Colic lymph node (tissue), 1 donor: ENCODE results near the genes PSIP1, SH3GL2, HAUS6, RPS6, IFNA21, IFNA2 and IFNA1.

GRCh38 chr9:15469106-15469591 is 41.6 kb downstream of the PSIP1 start:
- PRO-cap: no peak

DNA sequence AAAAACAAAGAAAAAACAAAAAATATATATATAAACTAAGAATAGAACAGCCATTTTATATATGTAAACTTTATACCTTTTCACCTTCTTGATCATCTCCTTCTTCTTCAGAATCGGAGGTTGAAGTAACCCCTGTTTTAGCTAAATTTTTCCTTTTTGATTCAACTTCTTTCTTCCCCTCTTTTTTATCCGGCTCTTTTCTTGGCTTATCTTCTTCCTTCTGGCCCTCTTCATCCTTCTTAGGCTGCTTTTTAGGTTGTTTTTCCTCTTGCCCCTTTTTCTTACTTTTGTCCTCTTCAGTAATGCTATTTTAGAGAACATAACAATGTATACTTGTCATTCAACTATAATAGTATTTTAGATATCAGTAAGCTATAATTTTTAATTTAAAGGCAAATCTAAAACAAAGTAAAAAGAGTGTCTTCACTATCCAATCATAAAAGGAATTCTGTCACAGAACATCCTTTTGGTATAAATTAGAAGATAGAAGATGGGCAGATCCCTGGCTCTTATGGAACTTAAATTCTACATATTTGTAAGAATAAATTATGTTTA is 36.8 kb downstream of the PSIP1 start:
- PRO-cap: no peak

GRCh38 chr9:15485628-15486266 is 25.0 kb downstream of the PSIP1 start:
- PRO-cap: no peak

DNA sequence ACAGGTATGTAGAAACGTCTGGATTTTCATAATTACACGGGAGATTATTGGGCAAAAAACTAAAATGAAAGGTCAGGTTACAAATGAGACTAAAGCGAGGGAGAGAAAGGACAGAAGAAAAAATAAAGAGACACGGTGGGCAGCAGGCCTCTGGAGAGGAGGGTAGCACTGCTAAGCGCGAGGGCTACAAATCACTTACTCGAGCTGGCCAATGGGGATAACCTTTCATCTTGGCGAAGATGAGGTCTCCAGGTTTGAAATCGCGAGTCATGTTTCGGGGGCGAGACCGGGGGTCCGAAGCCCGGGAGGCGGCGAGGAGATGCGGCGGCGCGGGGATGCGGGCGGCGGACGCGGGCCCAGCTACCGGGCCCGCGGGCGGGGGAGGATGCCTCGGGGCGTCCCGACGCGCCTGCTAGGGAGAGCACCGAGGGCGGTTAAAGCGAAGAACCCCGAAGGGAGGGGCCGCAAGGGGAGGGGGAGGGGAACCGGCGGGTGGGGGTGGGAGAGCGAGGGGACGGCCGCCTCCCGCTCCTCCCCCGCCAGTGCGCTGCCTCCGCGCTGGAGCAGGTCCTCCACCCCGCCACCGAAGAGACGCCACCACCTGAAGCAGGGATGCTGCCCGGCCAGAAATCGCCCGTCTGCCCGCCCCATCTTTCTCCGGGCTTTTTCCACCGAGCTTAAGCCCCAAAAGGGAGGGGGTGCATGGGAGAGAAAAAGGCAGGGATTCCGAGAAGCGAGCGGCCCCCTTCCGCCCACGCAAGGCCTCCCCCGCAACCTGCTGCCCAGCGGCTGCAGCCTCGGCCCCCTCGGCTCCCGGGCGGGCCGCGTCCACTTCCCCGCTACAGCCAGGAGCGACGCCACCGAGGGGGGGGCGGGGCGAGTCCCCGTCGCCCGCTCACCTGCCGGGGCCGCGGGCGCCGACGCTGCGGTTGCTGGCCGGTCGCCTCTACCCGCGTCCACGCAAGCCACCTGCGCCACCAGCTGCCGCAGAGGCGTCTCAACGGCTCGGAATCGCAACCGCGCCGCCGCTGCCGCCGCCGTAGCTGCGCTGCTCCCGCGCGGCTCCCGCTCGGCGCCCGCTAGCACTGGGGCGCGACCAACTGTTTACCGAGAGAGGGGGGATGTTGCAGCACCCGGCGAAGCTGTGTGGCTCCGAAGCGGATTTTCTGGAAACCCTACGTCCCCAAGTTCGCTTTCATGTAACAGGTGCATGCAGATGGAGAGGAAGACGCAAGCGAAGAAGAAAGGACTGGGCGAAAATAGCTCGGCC is at the start of gene PSIP1:
Gene PSIP1, minus strand, starts transcription at position 1,053 of the 1,270 bp plus-strand sequence.
- PRO-cap: unidirectional peak, plus-strand start at position 542 of the sequence; bidirectional peak, plus-strand start outside the sequence, minus-strand start at position 1,045 of the sequence

DNA sequence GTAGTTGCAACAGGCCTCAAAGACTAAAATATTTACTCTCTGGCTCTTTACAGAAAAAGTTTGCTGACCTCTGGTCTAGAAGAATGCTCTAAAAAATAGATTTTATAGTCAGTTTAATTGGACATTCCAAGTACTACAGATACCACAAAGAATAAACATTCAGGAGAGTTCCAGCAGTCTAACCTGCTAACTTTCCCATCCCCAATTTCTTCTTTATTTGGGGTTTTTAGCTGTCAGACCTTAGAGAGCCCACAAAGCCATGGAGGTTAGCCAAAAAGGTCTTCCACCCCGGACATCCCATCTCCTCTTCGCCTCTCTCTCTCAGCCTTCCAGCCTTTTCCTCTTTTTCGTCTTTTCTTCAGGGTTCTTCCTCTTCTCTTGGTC is 588.0 kb downstream of the BNC2 start:
- PRO-cap: no peak

GRCh38 chr9:16571235-16571654 is 299.2 kb downstream of the BNC2 start:
- PRO-cap: no peak

DNA sequence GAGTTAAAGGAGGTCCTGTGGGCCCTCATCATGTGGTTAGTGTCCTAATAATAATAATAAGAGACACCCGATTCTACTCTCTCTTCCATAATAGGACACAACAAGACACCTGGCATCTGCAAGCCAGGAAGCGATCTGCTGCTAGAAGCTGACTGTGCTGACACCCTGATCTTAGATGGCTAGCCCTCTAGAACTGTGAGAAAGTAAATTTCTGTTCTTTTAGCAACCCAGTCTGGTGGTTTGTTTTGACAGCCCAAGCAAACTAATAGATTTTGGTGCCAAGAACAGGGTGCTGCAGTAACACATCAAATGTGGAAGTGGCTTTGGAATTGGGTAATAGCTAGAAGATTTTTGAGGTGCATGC is 153.6 kb upstream of the SH3GL2 start:
- PRO-cap: no peak

DNA sequence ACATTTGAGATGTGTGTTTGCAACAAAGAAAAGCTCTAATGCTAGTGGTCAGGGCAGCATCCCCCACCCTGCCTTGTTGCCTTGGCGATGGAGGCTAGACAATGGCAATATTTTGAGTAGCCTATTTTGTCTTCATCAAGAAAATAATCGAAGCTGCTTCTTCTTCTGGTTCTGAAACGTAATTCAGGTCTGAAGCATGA is 58.2 kb upstream of the SH3GL2 start:
- PRO-cap: no peak

DNA sequence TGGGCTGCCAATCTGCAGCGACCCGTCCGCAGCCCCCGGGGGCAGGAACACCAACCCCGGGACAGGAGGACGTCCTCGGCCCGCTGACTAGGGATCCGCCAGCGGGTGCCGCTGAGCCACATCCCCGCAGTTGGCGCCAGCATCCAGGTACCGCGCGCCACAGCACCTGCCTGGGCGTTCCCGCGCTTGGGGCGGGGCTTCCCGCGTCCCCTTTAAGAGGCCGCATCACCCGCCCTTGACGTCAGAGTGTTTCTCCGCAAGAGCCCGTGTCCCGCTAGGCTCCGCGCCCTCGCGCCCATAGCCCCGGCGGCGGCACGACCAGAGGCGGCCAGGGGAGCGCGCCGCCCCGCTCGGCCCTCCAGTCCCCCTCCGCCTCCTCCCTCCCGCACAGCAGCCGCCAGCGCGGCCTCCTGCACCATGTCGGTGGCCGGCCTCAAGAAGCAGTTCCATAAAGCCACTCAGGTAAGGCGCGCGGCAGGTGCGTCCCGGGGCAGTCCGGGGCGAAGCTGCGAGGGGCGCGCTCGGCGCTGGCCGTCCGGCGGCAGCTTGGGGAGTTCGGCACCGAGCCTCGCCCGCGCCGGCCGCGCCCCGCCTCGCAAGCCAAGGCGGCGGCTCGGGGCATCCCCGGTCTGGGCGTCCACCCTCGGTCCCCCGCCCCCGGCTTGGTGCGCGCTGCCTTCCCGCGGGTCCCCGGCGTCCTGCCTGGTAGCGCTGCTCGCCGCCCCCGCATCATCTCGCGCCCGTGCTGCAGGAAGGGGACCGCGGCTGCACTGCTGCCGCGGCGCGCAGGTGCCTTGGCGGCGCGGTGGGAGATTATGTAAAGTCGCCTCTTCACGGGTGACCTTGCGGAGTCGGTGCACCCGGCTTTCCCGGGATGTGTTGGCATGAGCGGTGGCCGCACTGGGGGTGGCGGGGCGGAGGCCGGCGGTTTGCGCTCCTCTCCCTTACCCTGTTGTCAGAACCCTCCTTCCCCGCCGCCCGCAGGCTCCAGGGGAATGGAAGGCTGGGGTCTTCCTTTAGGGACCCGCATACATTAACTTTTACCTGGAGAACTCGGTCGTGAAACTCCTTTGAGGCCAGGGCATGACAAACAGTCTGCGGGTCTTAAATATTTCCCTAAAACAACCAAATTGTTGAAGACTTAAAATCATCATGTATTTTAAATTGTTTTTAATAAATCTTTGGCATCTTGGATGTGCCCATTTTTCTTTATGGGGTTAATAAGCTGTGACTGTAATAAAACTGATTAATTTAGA is at the start of gene SH3GL2:
Gene SH3GL2, plus strand, starts transcription at position 241 of the 1,256 bp plus-strand sequence.
- PRO-cap: no peak

DNA sequence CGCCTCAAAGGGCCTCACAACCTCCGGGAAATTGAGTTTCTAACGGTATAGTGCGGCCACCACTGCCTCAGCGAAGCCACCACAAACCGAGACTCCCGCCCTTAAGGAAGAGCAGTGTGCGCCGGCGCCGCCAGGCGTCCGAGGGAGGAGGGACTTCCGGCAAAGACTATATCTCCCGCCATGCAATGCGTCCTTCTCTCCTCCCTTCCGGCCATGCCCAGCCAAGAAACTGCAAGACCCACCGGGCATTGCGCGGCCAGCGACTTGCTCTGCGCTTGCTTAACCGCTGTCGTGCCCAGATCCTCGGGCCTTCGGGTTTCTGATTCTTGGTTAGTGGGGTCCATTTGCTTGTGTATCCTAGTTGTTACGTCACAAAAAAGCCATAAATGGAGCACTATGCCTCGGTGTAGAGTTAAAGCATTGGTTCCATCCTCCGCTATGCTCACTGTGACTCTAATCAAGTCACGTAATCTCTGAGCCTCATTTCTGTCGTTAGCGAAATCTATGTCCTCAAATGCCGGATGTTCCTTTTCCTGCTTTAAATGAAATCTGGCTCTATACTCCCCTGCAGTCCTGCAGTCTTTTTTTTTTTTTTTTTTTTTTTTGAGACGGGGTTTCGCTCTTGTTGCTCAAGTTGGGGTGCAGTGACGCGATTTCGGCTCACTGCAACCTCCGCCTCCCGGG is at the start of gene HAUS6:
Gene HAUS6, minus strand, starts transcription at position 106 of the 684 bp plus-strand sequence.
- PRO-cap: bidirectional peak, plus-strand start at position 282 of the sequence, minus-strand start at position 103 of the sequence; unidirectional peak, minus-strand start at position 540 of the sequence

GRCh38 chr9:19120708-19121239 is 6.5 kb downstream of the PLIN2 start:
- PRO-cap: no peak

DNA sequence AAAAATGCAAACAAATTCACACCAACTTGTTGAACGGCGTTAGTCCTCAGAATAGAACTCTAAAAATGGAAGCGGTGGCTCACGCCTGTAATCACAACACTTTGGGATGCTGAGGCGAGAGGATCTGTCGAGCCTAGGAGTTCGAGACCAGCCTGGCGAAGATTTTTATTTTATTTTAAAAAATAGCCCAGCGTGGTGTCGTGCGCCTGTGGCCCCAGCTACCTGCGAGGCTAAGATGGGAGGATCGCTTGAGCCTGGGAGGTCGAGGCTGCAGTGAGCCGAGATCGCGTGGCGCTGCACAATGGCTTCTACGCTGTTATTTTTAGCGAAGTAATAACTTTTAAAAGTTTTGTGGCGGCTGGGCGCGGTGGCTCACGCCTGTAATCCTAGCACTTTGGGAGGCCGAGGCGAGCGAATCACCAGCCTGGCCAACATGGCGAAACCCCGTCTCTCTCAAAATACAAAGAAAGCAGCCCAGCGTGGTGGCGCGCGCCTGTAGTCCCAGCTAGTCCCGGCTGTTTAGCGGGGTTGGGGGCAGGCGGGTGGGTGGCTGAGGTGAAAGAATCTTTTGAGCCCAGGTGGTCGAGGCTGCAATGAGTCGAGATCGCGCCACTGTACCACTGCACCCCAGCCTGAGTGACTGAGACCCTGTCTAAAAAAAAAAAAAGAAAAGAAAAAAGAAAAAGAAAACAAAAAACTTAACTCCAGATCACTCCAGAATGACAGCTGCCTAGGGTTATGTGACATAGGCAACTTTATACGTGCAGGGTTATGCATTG is 794 bp upstream of the PLIN2 start:
- PRO-cap: bidirectional peak, plus-strand start at position 707 of the sequence, minus-strand start at position 521 of the sequence

DNA sequence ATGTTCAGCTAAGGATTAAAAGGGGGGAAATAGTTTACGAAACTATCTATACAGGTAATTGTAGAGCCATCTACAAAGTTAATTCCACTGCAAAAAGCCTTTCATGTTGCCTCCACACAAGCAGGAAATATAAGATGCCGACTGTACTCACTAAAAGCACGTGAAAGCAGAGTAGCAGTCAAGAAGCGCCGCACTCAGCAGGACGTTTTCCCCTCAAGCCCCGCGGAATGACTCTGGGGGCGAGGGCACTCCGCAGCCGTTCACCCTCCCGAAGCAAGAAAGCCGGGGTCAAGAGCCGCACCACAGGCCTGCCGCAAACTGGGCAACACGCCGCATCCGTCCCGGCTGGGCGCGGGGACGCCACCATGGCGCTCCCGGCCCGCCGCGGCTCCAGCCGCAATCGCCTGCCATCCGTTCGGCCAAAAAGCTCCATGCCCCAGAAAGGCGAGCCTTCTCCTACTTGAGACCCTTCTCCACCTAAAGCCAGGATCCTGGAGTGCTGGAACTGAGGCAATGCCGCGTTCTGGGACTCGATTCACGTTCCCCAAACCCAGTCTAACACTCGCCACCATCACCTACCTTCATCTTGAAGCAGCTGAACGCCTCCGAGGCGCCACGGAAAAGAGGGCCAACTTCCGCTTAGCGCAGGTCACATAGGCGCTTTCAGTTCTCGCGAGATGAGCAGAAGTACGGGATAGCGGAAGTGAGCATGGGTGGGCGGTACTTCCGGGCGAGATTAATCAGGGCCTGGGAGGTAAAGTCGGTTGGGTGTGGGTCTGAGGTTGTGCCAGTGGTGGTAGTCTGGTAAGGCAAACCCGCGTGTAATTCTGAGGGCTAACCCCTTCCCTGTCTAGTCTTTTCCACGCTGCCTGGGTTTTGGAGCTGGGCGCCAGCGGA is at the start of gene RPS6:
Gene RPS6, minus strand, starts transcription at position 626 of the 897 bp plus-strand sequence.
- PRO-cap: unidirectional peak, plus-strand start at position 169 of the sequence; bidirectional peak, plus-strand start at position 743 of the sequence, minus-strand start at position 626 of the sequence

DNA sequence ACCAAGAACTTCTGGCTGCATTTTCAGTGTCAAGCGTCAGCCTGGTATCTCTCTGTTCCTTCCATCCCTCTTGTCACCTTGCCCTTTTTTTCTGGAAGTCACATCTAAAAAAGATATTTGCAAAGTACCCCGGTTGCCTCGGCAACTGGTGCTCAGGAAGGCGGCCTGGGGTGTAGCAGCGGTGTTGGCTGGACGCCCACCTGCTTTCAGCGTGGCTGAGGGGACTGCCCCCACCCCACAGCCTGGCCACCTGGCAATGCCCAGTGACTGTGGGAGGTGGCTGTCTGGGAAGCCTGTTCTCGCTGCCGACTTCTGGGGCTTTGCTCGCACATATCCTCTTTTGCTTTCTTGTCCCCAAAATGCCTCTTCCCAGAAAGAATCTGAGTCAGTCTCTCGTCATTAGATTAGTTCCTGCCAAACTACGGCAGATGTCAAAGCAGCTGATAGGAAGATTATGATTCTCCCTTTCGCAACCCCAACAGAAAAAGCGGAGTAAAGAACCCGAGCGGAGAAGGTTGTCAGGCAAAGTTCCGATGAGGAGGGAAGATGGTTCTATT is 84.6 kb downstream of the ACER2 start:
- PRO-cap: no peak

DNA sequence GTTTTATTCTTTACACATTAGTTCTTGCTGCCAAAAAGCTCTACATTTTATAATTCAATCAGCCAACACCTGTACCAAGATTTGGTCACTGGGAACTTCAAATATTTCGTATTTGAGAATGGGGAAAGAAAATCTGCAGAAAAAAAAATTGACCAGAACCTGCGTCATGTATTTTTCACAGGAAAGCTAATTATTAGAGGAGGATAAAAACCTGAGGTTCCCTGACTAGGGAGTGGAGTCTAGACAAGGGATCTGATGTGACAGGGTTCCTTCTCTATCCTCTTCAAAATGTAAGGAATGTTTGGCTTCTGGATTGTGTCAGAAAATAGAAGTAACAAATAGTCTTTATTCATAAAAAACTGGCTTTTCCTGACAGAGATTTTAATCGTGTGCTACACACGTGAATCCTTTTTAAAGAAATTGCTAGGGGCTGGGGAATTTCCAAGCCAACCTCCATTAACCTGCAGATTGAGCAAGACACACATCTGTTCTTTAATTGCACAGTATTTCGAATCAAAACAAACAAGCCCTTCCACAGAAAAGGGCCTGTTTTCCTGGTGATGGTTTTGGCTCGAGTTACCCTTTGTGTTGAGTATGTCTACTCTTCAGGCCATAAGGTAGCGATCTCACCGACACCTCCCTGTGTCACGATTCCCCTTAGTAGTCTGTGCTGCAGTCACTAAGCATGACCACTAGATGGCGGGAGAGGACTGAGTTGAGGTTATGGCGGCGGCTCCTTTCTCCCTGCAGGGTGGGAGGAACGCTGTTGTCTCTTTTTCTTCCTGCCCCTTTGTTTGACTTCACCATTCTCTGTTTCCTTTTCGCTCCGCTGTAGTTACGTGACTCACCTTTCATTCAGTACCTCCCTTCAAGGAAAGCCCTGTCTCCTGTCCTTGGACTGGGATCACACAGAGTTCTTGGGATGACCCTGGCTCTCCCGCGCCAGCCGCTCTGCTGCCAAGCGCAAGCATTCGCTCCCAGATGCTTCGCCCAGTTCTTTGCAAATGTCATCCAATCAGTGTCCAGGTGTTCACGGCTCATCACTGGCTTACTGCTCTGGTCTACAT is 137.0 kb upstream of the SLC24A2 start:
- PRO-cap: no peak

DNA sequence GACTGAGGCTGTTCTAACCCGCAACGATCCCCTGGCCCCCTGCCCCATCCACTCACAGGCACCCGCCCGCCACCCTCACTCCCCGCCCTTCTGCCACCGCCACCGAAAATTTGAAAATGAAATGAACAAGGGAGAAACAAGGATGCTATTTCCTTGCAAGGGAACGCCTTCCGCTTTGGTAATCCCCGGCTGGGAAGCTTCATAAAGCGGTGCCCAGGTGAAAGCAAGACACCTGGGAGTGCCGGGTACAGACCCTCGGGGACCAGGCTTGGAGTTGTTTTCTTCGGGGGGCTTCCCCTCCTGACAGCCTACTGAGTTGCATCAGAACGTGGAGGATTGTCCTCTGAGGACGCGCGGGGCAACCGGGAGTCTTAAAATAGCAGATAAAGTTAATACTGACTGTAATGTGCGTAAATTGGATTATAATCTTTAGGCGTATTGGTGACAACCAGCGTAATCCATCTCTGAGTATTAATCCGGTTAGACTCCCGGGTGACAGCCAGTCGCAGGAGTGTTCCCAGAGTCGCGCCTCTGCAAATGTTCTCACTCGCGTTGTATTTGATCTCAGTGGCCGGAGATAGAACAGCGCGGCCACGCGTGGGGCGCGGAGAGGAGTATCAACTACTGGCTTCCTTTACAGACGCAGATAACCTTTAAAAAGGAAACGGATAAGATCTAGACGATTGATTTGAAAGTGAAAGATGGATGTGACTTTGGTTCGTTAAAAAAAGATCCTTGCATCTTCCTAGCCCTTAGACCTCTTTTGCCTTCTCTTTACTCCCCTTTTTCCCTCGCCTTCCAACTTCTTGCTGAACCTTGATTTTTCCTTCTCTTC is 959 bp upstream of the MLLT3 start:
- PRO-cap: unidirectional peak, minus-strand start at position 626 of the sequence

DNA sequence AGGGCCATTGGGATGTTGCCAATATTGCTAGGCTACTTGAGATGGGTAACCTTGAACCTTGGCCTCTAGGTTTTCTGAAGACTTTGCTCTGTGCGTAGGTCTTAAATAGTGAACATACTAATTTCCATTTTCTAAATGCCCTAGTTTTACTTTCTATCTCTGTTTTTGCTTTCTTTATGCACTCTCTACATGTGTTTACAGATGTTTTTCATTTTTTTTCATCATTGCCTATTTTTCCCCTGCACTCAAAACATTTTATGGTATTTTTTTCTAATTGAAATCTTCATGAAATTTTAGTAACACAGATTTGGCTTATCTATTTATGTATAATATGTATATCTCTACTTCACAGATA is at the start of gene IFNA21:
Gene IFNA21, minus strand, starts transcription at position 56 of the 355 bp plus-strand sequence.
- PRO-cap: no peak

- PRO-cap: no peak
Measured at GRCh38 chr9:21385310-21385750, at the start of gene IFNA2. TSS of gene IFNA2 (minus strand) at chr9:21385398.

DNA sequence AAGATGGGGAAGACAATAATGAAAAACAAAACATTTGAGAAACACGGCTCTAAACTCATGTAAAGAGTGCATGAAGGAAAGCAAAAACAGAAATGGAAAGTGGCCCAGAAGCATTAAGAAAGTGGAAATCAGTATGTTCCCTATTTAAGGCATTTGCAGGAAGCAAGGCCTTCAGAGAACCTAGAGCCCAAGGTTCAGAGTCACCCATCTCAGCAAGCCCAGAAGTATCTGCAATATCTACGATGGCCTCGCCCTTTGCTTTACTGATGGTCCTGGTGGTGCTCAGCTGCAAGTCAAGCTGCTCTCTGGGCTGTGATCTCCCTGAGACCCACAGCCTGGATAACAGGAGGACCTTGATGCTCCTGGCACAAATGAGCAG is at the start of gene IFNA1:
Gene IFNA1, plus strand, starts transcription at position 174 of the 379 bp plus-strand sequence.
- PRO-cap: no peak

DNA sequence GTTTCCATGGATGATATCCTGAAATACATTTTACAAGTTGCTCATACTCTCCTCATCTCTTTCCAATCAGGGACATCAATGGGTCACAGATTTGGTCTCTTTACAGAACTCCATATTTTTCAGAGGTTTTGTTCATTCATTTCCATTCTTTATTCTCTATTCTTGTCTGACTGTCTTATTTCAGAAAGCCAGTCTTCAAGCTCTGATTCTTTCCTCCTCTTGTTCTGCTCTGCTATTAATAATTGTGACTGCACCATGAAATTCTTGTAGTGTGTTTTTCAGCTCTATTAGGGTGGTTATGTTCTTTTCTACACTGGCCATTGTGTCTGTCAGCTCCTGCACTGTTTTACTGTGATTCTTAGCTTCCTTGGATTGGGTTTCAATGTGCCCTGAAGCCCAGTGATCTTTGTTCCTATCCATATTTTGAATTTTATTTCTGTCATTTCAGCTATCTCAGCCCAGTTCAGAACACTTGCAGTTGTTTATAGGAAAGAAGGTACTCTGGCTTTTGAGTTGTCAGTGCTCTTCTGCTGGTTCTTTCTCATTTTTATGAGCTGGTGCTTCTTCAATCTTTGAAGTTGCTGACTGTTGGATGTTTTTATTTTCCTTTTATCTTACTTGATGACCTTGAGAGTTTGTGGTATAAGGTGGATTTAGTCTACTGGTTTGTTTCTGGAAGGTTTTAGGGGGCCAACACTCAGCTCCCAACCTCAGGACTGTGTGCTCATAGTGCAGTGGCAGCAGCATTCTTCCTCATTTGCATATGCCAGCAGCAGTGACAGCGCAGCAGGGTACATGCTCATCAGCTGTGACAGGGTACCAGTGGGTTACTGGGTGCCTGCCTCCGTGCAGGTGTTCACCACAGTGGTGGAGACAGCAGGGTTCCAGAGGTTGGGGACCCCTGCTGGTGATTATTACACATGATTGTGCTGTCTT is 45.1 kb upstream of the IFNE start:
- PRO-cap: no peak